ENCODE results near the genes KIF17 and USP48.

DNA sequence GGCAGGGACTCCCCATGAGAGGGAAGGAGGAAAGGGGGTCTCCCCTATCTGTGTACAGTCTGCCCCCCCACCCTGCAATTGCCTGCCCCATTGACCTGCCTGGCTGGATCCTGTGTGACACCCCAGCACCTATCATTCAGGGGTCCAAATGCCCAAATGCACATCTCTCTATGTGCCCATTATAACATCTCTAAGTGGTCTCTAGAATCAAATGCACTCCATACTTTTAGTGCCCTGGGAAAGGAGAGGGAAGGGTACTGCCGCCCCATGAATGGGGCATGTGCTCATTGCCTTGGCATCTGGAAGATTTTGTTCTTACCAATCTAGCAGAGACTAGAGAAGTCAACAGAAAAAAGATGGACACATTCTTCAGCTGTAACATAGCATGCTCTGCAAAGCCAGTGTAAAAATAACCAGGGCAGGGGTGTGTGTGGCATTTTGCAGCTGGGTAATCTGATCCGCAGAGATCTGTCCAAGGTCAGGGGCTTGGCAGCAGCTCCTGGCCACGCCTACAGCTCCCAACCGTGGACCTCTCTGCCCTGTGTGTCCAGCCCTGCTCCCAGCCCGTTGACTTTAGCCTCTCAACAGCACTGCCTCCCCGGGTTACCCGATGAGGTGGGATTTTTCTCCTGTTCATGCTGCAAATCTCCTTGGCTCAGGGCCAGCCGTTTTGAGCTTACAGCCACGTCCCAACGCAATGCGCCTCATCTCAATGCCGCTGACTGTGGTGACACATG lies 67.9 kb downstream of the VWA5B1 start:
- RRBS, result no CpG with 5 or more reads among the region's 12 CpGs

DNA sequence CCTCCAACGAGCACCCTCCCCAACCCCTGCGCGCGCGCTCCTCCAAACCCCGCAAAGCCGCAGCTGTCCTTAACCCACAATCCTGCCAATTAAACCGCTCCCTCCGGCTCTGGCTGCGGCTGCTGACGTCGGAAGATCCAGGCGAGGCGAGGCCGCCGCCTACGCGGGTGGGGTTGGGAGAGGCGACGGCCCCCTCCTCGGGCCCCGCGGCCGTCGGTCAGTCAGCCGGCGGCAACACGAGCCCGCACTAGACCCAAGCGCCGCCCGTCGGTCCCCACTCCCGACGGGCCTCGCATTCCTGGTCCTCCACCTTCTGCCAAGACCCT lies 75.3 kb downstream of the VWA5B1 start:
- RRBS, result no CpG with 5 or more reads among the region's 36 CpGs

- RRBS, result no CpG with 5 or more reads among the region's 20 CpGs
Observed at GRCh38 chr1:20483405-20484006, 2.5 kb downstream of the CAMK2N1 start.

GRCh38 chr1:20485150-20485478 lies 896 bp downstream of the CAMK2N1 start:
- RRBS, result 89% methylated on average over 13 of the region's 45 CpGs

- RRBS, result no CpG with 5 or more reads among the region's 2 CpGs
Observed at GRCh38 chr1:20643939-20644264, 10.6 kb downstream of the PINK1 start.

GRCh38 chr1:20717384-20718422 lies at the start of gene KIF17:
Gene KIF17, minus strand, starts transcription at chr1:20718007.
- RRBS, result 14% methylated on average over 36 of the region's 119 CpGs

GRCh38 chr1:20779593-20780086 lies 7.5 kb downstream of the HP1BP3 start:
- RRBS, result no CpG with 5 or more reads among the region's 5 CpGs

GRCh38 chr1:20792138-20792590 lies 5.1 kb upstream of the HP1BP3 start:
- RRBS, result no CpG with 5 or more reads among the region's 2 CpGs

GRCh38 chr1:20980205-20980564 lies 193.1 kb upstream of the HP1BP3 start:
- RRBS, result no CpG with 5 or more reads among the region's 3 CpGs

GRCh38 chr1:21156088-21157142 lies 20.3 kb downstream of the EIF4G3 start:
- RRBS, result no CpG with 5 or more reads among the region's 10 CpGs

DNA sequence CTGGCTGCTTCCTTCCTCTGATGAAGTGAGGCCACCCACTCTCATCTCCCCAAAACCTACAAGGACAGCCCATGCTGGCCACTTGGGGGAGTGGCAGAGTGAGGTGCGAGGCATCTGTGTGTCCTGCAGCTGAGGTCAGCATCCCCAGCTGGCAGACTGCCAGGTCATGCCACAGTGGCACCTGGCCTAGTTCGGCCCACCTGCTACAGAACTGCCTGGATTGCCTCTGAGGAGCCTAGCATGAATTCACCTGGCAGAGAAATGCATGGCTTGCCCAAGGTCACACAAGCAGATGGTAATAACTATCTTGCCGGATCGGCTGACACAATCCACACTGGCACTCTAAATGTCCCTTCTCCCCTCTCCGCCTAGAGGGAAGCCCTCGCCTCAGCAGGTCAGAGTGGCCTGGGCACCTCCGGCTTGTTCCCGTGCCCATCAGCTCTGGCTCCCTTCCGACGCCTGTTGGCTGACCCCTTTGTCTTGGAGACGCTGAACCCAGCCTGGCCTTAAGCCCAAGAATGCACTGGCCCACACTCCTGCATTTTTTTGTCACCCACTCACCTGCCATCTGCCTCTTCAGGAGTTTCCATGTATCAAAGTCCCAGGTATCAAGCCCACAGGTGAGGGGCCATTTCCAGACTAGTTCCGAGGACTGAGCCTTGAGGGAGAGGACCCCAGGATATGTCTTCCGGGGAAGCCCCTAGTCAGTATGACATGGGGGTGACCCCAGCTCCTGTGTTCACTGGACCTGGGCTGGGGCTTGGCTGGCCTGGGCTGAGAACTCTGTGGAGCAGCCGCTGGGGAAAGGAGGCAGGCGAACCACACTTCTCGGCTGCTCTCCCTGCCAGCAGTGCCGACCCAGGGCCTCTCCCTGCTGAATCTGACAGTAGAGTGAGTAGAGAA lies 21.7 kb downstream of the ECE1 start:
- RRBS, result 97% methylated on average over 4 of the region's 17 CpGs

GRCh38 chr1:21277005-21277809 lies 13.1 kb downstream of the ECE1 start:
- RRBS, result no CpG with 5 or more reads among the region's 11 CpGs

GRCh38 chr1:21290595-21291089 lies 379 bp upstream of the ECE1 start:
- RRBS, result 4% methylated on average over 5 of the region's 11 CpGs

DNA sequence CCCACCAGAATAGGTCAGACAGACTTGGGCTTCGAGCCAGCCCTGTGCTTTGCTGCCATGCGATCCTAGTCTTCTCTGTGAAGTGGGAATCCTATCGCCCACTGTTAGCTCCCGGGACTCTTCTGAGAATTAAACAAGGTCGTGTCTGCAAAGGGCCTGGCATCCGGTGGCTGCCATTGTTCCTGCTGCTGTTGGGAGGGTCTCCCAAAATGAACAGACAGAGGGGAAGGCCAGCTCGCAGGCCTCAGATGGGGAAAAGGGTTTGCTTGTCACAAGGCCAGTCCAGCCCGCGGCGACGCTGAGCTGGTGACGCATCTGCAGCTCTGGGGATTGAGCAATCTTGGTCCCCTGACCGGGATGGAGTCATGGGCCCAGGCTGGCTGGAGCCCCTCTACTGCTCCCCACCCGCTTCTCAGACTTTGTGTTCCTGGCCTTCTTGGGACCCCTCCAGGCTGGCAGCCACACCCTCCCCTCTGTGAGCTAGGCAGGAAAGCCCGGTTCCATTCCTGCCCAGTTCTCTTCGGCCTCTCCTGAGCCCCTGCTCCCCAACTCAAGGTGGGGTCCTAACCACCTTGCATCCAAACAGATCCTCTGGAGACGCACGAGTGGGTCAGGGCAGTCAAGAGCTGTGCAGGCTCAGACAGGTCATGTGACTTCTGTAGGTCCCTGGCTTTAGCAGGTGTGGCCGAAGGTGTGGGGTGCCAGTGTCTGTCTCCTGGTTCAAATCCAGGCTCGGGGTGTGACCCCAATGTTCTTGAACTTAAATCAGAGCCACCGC lies 27.1 kb upstream of the ECE1 start:
- RRBS, result 100% methylated on average over 2 of the region's 21 CpGs

DNA sequence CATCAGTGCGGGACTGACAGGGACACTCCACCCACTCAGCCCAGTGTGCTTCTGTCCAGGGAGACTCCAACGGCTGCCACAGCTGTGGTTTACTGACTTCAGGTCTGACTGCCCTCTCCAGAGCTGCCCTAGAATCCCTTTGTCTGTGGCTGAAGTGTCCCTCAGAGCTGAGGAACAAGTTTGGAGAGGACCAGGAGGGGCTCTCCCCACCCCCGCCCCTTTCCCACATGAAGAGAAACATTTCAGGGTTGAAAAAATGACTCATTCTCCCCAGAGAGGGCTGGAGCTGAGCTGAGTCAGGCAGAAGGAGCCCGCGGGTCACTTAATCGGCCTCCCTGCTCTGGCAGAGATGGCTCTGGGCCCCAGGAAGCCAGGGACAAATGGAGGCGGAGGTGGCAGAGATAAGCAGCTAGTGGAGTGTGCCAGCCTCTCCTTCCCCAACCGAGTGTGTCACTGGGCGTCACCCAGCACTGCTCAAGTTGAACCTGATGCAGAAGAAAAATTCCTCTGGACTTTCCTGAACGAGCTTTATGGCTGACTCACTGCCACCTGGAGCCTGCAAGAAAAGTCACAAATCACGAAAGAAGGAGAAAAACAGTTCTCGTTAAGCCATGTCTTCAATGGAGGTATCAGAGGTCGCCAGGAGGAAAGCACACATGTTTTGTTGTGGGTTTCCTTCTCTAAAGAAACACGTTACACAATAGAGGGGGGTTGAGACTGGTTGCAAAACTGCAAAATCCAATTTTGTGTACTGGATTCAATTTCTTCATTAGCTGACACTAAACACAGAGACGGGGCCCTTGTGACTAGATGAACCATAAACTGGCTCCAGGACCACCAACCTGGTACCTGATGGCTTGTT lies 34.3 kb upstream of the ECE1 start:
- RRBS, result no CpG with 5 or more reads among the region's 15 CpGs

DNA sequence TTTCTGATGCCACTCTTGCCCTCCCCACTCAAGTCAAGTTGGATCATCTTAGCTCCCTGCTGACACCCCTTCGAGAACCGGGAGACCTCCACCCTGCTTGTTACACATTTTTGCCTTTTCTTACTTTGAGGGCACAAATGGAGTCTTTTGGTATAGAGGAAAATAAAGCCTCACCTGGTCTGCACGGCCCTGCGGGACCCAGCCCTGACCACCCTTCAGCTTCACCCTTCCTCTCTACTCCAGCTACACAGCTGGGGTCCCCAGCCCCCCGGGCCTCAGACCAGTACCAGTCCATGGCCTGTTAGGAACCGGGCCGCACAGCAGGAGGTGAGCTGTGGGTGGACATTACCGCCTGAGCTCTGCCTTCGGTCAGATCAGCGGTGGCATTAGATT lies 37.2 kb upstream of the ECE1 start:
- RRBS, result no CpG with 5 or more reads among the region's 10 CpGs

DNA sequence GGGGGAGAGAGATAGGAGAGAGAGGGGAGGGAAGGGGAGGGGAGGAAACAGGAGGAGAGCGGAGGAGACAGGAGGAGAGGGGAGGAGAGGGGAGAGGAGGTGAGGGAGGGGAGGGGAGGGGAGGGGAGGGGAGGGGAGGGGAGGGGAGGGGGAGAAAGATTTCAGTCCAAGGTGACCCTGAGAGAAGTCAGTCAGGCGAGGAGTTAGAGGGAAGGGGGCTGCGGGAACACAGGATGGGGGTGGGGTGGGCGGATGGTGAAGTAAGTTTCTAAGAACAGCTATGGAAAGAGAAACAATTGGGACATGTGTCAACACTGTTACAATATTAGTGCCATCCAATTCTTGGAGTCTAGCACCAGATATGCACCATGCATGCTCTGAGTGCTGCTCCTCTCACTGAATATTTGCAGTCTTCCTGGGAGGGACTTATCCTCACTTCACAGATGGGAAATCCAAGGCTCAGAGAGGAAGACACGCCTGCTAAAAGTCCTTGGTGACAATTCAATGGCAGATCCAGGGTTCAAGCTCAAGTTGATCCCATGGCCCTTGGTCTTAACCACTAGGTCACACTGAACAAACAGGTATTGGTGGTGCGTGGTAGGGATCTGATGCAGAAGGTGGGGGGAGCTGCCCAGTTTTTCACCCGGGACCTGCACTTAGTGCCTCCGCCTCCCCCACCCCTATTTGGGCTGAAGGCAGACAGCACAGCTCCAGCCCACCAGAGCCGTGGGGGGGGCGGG lies 42.5 kb upstream of the ECE1 start:
- RRBS, result no CpG with 5 or more reads among the region's 10 CpGs

DNA sequence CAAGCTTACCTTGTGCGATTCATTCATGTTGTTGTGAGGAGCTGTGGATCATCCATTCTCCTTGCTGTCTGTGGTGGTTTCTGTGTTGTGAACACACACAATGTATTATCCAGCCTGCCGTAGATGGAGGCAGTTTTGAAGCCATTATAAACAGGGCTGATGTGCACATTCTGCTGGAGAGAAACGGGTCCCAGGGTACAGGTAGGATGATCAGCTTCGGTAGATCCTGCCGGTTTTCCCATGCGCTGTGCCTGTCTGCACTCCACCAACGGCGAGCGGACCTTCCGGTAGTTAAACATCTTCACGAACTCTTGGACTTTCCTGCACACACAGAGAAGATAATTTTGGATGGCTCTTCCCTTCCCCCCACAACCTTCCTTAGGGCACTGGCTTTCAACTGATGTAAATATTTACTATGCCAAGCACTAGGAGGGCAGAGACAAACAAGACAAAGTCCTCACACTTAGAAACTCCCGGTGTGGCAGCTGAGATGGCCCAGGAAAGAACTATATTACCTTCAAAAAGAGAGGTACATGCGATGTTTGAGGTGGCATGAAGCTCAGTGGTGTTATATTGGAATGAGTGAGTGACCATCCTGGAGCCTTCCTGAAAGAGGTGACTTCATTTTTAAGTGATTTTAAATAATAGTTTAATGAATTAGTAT lies 41.7 kb downstream of the ALPL start:
- RRBS, result 93% methylated on average over 6 of the region's 13 CpGs

GRCh38 chr1:21651515-21652266 lies 17.5 kb downstream of the RAP1GAP start:
- RRBS, result under 1% methylated on average over 19 of the region's 95 CpGs

DNA sequence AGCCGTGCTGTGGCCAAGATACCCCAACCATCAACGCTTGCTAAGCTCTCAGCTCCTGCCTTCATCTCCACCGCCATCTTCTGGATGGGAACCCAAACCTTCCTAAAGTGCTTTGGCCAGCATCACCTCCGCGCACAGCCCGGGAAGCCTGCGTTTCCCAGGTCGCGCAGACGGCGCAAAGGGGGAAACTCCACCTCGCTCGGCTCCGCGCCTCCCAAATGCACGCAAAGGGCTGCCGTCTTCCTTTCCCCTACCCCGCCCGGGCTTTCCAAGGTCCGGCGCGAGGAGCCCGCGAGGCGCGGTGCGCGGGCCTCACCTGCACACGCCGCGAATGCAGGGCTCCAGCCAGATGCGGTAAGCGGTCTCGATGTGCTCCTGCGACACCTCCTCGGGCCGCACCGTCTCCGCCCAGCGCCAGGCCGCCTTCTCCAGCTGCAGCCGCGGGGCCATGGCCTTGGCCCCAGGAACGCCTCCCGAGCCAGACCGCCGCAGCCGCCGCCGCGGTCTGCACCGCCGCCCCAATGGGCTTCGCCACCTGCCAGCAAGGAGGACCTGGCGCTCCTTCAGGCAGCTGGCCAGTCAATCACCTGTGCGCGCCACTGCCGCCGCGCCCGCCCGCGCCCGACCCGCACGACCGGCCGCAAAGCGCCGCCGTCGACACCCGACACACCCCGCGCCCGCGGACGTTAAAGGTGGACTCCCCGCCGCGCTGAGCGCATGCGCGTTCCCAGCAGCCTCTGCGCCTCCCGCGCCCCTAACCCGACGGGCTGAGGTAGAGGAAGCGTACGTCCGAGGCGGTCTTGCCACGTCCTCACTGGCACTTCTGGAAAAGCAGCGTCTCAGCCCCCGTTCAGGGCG lies at the start of gene USP48:
TSS of gene USP48 (minus strand) at position 642 of the 858 bp plus-strand sequence.
- RRBS, result 0% methylated on average over 3 of the region's 97 CpGs